ENCODE measurements around the genes TNRC18, ZNF12 and RSPH10B2.

- RRBS: no CpG with 5 or more reads among the region's 13 CpGs
CAGE:
- cytosol, long polyA plus RNA: no peak
- long polyA plus RNA: no peak
- nucleus, long polyA plus RNA: no peak
Measured at GRCh38 chr7:5401392-5401921, 22.2 kb downstream of the TNRC18 start.

GRCh38 chr7:5422873-5423968 is at the start of gene TNRC18:
TNRC18 (minus strand) TSS chr7:5423834.
- RRBS: 1% methylated on average over 43 of the region's 99 CpGs
CAGE:
- cytosol, long polyA plus RNA: no peak
- long polyA plus RNA: start-site peak on the minus strand at chr7:5423674-5423834, 63 and 135 reads in 2 replicates
- nucleus, long polyA plus RNA: start-site peak on the minus strand at chr7:5423558-5423811, 71 and 632 reads in 2 replicates

DNA sequence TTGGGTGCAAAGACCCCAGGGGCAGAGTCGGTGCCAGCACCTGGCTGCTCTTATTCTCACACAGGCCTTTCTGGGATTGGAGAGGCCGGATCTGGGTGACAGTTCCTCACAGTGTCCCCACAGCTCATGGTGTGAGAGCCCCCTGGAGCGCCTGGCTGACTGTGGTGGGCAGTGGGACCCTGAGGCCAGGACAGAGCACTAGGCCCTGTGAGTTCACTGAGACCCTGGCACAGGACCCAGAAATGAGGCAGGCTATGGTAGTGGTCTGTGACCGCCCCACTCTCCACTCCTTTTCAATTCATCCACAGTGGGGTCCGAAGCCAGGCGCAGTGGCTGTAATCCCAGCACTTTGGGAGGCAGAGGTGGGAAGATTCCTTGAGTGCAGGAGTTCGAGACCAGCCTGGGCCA is 5.9 kb upstream of the FBXL18 start:
- RRBS: no CpG with 5 or more reads among the region's 7 CpGs
CAGE:
- cytosol, long polyA plus RNA: no peak
- long polyA plus RNA: no peak
- nucleus, long polyA plus RNA: no peak

GRCh38 chr7:5591366-5591960 is 1.2 kb upstream of the FSCN1 start:
- RRBS: no CpG with 5 or more reads among the region's 15 CpGs
CAGE:
- cytosol, long polyA plus RNA: no peak
- long polyA plus RNA: no peak
- nucleus, long polyA plus RNA: no peak

DNA sequence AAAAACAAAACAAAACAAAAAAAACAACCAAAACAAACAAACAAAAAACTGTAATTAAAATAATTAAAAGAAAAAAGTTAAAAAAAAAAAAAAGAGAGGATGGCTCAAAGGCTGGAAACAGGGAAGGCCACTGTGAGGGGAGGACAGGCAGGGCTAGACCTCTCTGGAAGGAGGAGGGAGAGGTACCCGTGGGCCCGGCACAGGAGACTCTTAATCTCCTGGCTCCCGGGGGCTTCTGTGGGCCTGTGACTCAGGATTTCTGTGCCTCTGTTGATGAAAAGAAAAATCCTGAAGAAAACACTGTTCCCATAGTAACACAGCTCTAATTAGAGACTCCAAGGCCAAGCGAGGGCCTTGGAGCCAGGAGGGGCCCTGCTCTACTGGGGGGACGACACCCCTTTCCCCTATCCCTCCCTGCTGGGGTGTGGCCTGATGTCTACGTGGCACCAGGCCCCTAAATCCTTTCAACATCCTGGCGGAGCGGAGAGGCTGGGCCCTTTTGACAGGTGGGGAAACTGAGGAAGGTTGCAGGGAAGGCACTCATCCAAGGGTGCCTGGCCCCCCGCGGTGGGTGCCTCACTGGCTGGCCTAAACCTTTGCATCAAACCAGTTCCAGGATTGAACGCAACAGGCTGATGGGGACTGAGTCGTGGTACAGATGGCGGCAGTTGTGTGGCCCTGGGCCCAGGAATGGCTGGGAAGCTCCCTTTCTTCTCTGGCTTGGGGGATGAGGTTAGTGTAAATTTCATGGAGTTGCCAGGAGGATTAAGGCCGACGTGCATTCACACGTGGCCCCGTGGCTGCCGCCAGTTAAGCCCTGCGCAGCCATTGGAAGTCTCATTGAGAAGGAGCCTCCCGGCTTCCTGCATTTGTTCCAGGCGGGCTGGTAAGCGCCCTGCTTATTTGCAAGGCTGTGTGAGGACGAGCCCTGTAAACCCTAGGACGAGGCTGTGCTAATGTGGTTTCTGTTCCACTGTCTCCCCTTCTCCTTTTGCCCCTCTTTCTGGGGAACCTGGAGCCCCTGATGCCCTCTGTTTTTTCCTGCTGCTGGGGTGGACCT is 5.4 kb downstream of the FSCN1 start:
- RRBS: no CpG with 5 or more reads among the region's 24 CpGs
CAGE:
- cytosol, long polyA plus RNA: no peak
- long polyA plus RNA: no peak
- nucleus, long polyA plus RNA: no peak

DNA sequence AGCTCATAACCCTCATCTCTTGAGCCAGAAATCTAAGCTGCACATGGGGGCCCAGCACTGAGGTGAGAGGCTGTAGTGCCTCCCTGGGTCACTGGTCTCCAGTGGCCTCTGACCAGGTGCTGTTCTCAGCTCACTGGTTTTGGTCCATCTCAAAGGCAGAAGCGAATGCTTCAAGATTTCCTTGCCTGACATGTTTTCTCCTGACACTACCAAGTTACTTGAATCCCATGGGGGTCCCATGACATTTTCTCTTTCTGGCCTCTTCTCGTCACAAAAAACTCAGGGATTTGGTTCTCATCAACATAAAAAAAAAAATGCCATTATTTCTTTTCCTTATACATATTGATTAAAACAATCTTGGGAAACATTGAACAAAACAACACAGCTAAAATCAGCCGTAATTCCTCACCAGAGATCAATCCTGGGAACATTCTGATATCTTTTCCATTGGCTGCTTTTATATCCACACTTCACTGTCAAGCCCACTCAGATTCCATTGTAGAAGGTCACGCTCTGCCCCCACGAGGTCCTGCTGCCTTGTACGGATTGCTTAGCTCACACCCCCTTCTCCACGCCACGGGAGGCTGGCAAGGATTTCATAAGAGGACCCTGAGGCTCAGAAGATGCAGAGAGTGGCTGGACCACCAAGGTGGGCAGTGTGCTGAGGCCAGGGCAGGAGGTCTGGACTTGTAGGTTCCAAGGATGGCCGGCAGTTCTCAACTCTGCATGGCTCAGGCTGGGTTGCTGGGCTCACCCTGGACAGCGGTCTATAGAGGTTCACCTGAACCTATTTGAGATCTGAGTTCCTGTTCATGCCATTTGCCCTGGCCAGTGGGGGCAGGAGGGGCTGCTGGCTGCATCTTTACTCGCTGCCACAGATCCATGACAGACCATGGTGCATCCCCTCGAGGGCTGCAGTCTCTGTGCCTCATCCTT is 39.0 kb downstream of the FSCN1 start:
- RRBS: no CpG with 5 or more reads among the region's 12 CpGs
CAGE:
- cytosol, long polyA plus RNA: no peak
- long polyA plus RNA: no peak
- nucleus, long polyA plus RNA: no peak

DNA sequence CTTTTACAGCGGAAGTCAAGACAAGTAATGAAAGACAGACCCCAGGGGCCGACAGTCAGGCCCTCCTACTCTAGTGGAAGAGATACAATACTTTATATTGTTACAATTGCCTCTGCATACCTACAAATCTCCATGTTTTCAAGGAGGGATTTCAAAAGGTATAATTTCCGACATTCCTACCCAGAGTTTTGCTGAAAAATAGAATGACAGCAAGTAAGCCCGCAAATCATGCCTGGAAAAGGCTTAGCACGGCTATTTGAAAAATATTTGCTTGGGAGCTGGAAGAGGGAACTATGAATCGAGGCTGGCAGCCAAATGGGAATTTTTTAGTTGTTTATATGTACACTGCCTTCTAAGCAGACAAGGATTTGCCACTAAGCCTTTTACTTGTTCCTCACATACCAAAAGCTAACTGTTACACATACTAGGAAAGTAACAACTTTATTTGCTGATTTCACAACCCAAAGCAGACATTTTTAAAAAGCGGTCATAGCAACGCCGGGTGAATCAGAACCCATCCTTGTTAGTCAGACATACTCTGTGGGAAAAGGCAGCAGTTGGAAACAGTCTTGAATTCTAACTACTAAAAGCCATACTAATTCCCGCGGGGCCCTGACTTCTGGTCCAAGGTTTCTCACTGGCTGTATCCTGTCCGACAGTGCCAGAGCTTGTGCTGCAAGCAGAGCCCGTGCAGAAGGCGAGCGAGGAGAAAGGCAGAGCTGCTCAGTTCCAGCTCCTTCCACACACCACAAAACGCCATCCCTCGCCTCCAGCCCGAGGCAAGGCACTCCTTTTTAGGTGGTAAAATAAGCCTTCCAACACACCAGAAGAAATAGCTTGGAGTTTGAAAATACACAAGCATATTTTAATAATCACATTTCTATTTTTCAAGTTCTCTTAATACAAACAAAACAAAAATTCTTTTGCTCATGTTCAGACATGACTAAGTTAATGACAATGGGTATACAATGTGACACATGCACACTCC is 89.3 kb downstream of the RNF216 start:
- RRBS: no CpG with 5 or more reads among the region's 18 CpGs
CAGE:
- cytosol, long polyA plus RNA: no peak
- long polyA plus RNA: no peak
- nucleus, long polyA plus RNA: no peak

GRCh38 chr7:6023278-6024548 is 7.5 kb upstream of the ANKRD61 start:
- RRBS: no CpG with 5 or more reads among the region's 28 CpGs
CAGE:
- cytosol, long polyA plus RNA: start-site peak on the plus strand at chr7:6023761-6024335, 57 and 85 reads in 2 replicates
- long polyA plus RNA: start-site peak on the plus strand at chr7:6024006-6024120, 18 and 37 reads in 2 replicates
- nucleus, long polyA plus RNA: start-site peak on the plus strand at chr7:6023776-6024242, 58 and 63 reads in 2 replicates

GRCh38 chr7:6228185-6228820 is 44.1 kb downstream of the CYTH3 start:
- RRBS: no CpG with 5 or more reads among the region's 5 CpGs
CAGE:
- cytosol, long polyA plus RNA: no peak
- long polyA plus RNA: no peak
- nucleus, long polyA plus RNA: no peak

DNA sequence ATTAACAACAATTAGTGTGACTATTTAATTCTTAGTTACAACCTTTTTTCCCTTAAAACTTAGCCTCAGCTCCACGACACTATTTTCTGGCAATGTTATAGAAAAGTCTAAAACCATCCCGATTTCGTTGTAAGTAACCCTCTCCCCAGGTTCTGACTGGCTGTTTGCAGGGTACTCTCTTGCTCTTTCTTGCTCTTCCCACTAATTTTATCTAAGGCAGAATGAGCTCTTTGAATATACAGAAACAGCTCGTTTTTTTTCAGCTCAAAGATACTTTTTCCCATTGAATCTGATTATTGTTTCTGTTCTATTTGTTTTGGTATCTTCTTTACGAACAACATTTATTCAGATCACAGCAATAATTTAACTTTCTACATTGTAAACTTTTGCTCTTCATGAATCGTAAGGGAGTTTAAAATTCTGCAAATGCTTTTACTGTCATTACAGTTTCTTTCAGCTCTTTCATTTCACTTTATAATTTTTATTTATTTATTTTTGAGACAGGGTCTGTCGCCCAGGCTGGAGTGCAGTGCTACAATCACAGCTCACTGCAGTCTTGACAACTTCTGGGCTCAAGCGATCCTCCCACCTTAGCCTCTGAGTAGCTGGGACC is 25.1 kb downstream of the CYTH3 start:
- RRBS: no CpG with 5 or more reads among the region's 8 CpGs
CAGE:
- cytosol, long polyA plus RNA: no peak
- long polyA plus RNA: no peak
- nucleus, long polyA plus RNA: start-site peak on the minus strand centred at position 206 of the sequence, 152 bp wide, 8 and 7 reads in 2 replicates

DNA sequence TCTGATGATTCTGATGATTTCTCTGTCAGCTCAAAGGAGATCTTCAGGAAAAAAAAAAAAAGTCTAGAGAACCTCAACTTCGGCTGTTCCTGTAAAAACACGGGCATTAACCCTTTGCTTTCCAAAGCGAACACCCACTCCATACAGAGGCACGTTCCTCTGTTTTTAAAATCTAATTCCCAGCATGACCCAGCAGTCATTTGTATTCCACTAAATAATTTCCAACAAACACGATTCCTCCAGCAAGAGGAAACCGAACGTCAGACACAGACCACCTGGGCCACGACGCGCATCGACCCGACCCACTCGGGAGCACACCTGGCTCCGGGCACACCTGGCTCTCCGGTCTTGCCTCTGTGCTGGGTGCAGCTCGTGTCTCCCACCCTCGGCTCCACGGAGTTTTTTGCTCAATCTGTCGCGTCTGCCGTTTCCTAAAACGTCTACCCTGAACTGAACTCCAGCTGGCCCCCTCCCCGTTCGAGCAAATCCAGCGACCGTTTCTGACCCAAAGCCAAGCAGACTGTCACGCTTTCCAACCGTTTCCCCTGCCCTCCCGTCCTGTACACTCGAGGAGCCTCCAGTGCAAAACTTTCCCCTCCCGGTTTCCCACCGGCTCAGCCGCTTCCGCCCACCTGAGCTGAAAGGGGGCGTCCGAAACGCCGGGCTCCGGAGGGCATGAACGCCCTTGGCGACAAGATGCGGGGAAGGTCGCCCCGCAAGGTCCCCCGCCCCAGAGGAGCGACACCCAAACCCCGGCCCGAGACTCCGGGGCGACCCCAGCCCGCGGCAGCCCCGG is 788 bp downstream of the CYTH3 start:
- RRBS: 2% methylated on average over 15 of the region's 53 CpGs
CAGE:
- cytosol, long polyA plus RNA: no peak
- long polyA plus RNA: no peak
- nucleus, long polyA plus RNA: no peak

DNA sequence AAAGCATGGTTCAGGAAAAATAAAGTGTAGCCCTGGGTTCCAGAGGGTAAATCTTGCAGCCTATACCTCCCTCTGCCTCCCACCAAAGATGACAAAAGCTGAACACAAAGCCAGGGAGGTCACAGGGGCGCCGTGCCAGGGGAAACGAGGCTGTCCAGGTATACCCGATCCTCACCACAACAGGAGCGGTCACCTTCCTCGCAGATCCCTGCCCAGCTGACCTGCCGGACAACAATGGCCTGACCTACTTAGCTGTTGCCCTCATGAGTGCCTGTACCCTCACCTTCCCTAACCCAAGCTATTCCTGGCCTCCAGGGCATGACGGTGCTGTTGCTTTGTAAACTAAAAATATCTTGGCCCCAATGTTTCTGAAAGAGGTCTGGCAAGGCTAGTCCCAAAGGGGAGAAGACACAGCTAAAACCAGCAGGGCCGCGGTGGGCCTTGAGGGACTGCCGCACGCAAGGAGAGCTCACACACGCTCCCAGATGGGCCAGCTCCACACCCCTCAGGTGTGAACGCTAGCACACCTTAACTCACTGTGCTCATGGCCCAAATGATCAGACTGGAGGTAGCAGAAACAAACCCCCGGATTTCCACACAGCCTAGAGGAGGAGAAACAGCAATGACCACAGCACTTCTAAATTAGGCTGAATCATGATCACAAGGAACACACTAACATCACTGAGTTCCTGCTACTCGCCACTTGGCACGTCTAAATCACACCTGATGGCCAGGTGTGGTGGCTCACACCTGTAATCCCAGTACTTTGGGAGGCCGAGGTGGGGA is 10.1 kb downstream of the FAM220A start:
- RRBS: no CpG with 5 or more reads among the region's 18 CpGs
CAGE:
- cytosol, long polyA plus RNA: no peak
- long polyA plus RNA: no peak
- nucleus, long polyA plus RNA: no peak

GRCh38 chr7:6409062-6410217 is 35.1 kb downstream of the RAC1 start:
- RRBS: 68% methylated on average over 1 of the region's 50 CpGs
CAGE:
- cytosol, long polyA plus RNA: no peak
- long polyA plus RNA: no peak
- nucleus, long polyA plus RNA: no peak

DNA sequence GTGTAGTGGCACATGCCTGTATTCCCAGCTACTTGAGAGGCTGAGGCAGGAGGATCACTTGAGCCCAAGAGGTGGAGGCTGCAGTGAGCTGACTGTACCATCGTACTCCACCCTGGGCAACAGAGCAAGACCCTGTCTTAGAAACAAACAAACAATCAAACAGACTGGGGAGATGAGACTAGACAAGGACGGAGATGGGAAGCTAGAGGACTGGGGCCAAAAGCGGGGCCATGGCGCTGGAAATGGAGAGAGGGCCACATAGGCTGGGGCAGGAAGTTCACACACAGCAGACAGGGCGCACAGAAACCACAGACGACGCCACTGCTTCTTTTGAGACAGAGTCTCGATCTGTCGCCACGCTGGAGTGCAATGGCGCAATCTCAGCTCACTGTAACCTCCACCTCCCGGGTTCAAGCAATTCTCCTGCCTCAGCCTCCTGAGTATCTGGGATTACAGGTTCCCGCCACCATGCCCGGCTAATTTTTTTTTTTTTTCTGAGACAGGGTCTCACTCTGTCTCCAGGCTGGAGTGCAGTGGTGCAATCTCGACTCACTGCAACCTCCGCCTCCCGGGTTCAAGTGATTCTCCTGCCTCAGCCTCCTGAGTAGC is 24.5 kb downstream of the DAGLB start:
- RRBS: no CpG with 5 or more reads among the region's 17 CpGs
CAGE:
- cytosol, long polyA plus RNA: no peak
- long polyA plus RNA: no peak
- nucleus, long polyA plus RNA: no peak

GRCh38 chr7:6424483-6424868 is 23.3 kb downstream of the DAGLB start:
- RRBS: no CpG with 5 or more reads among the region's 11 CpGs
CAGE:
- cytosol, long polyA plus RNA: no peak
- long polyA plus RNA: no peak
- nucleus, long polyA plus RNA: no peak

- RRBS: no CpG with 5 or more reads among the region's 2 CpGs
CAGE:
- cytosol, long polyA plus RNA: no peak
- long polyA plus RNA: no peak
- nucleus, long polyA plus RNA: no peak
Measured at GRCh38 chr7:6438269-6438891, 9.4 kb downstream of the DAGLB start.

- RRBS: 4% methylated on average over 5 of the region's 31 CpGs
CAGE:
- cytosol, long polyA plus RNA: no peak
- long polyA plus RNA: no peak
- nucleus, long polyA plus RNA: no peak
Measured at GRCh38 chr7:6536581-6537207, 14.6 kb downstream of the GRID2IP start.

DNA sequence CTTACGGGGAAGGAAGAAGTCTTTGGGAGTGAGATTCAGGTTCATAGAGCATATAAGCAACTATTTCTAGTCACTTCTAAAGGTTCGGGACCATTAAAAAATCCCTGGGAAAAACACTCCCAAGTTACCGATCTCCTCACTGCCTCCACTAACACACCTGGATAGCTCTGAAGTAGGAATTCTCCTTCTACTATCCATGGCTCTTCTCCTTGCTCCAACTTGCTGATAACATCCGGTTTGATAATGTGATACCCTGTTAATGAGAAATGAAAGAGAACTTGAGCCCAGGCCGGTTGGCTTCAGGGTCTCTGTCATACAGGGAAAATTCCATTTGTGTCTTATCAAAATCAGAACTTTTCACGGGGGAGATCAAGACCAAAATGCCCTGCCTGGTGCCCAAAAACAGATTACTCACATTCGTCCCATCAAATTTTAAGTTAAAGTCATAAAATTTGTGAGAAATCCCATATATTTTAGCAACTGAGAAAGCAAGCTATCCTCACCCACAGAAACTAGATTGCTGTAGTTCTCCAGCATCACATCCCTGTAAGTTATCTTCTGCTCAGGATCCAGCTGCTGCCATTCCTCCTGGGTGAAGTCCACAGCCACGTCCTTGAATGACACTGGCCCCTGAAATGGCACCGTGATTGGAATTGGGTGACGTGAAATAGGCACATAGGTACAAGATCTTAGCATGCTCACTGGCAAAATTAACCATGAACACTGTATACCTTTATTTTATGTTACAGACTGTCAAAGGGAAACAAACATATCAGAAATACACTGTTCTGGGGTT is 9.4 kb downstream of the ZNF12 start:
- RRBS: no CpG with 5 or more reads among the region's 10 CpGs
CAGE:
- cytosol, long polyA plus RNA: no peak
- long polyA plus RNA: no peak
- nucleus, long polyA plus RNA: no peak

DNA sequence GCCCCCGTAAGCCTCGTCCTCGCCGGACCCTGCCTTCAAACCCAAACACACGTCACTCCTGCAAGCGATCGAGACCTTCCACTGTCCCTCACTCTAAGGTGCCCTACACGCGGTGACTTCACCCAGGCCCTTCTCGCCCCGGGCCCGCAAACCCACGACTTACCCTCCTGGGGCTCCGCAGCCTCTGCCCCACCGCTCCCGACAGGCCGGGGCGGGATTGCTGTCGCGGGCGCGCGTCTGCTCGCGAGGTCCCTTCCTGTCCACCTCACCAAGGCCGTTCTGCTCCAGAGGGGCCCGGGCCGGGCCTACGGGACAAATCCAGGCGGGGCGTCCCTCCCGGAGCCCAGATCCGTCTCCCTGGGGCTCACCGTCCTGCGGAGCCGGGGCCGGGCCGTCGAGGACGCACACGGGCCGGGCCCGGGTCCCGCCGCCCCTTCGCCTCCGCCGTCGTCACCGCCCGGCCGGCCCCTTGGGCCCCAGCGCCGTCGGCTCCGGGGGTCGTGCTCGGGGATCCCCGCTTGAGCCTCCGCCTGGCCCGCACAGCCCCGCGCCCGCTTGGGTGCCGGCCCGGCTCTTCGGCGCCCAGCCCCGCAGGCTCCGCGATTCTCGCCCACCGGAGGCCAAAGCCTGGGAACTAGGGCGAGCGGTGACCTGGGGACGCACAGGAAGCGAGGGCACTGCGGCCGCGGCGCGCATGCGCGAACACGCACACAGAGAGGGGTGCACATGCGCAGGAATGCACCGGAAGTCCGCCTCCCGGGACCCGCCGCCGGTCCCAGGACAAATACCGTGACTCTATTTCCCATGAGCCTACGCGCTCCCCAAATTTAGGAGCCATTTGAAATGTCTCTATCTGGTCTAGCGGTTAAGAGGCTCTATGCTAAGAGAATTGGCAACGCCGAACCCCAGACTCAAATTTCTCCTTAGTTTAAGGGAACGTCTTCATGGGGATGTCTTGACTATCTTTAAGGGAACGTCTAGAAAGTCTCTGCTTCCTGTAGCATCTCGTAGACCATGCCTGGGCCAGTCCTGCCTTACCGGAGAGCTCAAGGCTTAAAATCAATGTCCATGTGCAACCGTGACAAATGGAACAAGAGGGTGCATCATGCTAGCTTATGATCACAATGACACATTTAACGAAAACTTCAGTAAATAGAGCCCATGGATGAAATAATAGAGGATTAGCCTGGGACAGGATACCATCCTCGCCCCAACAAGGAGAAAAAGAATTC is at the start of gene ZNF12:
Gene ZNF12, minus strand, starts transcription at position 679 of the 1,232 bp plus-strand sequence.
- RRBS: under 1% methylated on average over 34 of the region's 105 CpGs
CAGE:
- cytosol, long polyA plus RNA: no peak
- long polyA plus RNA: no peak
- nucleus, long polyA plus RNA: no peak

GRCh38 chr7:6753922-6754502 is at the start of gene RSPH10B2:
RSPH10B2 (plus strand) TSS chr7:6754103.
- RRBS: no CpG with 5 or more reads among the region's 42 CpGs
CAGE:
- cytosol, long polyA plus RNA: no peak
- long polyA plus RNA: no peak
- nucleus, long polyA plus RNA: no peak

Measured in IMR-90 (cell line).